LUHMES (cell line): ENCODE data around the gene TRAM1L1.

DNA sequence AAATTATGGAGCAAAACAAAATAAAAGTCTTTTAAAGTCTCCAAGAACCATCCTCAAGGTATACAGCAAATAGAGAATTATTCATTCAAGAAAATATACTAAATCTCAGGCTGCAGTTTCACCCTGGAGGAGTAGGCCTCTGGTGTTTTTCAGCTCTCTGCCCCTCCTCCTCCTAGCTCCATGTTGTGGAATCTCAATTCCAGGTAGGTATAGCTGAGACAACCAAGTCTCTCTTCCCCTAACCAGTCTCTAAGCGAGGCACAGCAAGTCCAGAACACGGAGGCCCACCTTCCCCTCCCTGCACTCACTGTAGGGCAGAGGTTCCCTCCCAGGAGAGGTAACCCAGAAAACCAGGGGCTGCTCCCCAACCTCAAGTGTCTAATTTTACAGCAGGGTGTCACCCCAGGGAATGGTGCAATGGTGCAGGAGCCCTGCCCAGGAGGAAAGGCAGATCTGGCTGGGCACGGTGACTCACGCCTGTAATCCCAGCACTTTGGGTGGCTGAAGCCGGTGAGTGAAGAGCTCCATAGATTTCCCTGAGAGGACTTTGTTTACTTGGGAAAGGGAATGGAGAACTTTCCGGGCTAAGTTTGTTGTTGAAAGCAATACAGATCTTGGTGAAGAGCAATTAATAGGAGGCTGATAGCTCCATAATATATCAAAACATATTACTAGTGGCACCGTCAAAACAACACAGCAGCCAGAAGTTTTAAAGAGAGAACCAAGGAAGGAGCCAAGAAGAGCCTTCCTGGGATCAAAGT is 28.8 kb downstream of the FAM241A start:
- PRO-cap: no peak

GRCh38 chr4:112287173-112287562 is 1.5 kb upstream of the TIFA start:
- PRO-cap: no peak

DNA sequence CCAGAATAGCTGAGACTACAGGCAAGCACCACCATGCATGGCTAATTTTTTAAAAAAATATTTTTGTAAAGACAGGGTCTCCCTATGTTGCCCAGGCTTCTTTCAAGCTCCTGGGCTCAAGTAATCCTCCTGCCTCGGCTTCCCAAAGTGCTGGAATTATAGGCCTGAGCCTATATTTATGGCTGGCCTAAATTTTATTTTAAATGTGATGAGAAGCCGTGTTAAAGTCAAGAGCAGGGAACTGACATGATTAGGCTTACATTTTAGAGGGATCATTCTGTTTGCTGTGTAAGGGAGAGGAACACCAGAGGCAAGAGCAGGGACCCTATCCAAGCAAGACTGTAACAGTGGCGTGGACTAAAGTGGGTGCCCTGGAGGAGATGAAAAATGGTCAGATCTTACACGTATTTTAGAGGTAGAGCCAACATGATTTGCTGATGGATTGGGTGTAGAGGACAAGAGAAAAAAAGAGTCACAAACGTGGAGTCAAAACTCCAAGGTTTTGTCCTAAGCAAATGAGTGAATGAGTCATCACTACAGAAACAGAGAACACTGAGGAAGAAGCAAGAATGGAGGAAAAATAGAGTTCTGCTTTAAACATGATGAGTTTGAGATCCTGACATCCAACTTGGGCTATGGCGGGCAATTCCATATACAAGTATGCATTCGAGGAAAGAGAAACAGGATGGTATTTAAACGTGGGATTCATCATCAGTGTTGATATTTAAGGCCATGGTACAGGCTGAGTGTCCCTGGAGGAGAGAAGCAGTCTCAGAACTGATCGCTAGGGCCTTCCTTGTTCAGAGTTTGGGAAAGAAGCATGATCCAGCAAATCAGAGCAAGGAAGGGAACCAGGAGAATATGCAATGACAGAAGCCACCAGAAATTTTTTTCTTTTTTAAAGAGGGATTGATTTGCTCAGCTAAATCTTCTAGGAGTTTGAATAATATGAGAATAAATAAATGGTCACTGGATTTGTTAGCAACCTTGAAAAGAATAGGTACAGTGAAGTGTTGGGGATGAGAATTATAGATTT is 101.6 kb downstream of the ALPK1 start:
- PRO-cap: no peak

DNA sequence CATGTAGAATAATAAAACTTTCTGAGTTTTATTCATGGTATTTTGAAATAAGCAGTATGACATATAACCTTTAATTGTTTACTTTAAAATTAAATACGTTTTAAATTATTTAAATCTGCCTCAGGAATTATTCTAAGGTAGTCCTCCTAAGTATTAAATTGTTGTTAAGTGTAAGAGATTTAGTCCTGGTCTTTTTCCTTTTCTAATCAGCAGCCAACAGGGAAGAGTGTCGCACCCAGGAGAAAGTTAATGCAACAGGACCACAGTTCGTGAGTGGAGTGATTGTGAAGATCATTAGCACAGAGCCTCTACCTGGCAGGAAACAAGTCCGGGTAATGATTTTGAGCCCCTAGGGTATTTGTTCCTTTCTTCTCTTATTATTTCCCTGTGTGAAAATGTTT is 13.3 kb downstream of the LARP7 start:
- PRO-cap: no peak

DNA sequence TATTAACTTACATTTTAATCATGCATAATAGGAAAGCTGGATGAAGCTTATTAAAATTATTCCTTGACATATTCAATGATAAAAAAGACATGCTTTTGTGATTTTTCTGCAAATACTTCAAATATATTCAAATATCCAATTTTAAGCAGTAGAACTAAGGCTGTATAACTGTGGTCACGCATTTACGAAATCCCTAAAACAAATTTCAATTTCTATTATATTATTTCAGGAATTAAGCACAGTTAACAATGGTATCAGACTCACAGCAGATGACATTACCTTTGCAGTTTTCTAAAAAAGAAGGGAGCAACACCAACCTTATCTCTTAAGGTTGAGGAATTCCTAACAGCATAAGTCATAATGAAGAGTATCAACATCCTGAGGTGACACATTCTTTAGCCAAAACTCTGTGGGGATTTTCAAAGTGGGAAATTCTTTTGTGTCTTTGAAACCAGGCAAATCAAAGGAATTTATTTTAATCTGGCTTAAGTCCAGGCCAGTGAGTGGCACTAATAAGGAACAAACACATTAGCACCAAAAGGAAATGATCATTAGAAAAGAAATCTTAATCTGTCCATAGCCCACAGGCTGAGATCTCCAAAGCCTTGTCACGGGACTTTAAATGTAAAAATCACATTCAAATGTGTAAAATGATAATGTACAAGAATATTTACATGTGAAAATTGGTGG is 110.0 kb downstream of the LARP7 start:
- PRO-cap: no peak

DNA sequence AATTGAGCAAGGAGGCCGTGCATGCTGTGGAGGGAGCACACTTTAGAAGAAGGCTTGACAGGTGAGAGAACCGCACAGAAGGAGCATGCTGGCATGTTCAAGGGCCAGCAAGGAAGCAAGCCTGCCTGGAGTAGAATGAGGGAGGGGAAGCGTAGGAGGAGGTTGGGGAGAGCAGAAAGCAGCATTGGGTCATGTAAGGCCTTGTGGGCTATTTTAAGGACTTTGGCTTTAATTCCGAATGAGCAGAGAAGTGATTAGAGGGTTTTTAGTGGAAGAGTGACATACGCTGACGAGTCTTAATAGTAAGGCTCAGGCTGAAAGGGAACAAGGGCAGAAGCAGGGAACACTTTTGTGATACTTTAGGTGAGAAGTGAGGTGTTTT is 132.2 kb downstream of the ANK2 start:
- PRO-cap: no peak

GRCh38 chr4:113381871-113382475 is 332.5 kb downstream of the ANK2 start:
- PRO-cap: no peak

GRCh38 chr4:113471784-113472367 is 289.7 kb downstream of the CAMK2D start:
- PRO-cap: no peak

DNA sequence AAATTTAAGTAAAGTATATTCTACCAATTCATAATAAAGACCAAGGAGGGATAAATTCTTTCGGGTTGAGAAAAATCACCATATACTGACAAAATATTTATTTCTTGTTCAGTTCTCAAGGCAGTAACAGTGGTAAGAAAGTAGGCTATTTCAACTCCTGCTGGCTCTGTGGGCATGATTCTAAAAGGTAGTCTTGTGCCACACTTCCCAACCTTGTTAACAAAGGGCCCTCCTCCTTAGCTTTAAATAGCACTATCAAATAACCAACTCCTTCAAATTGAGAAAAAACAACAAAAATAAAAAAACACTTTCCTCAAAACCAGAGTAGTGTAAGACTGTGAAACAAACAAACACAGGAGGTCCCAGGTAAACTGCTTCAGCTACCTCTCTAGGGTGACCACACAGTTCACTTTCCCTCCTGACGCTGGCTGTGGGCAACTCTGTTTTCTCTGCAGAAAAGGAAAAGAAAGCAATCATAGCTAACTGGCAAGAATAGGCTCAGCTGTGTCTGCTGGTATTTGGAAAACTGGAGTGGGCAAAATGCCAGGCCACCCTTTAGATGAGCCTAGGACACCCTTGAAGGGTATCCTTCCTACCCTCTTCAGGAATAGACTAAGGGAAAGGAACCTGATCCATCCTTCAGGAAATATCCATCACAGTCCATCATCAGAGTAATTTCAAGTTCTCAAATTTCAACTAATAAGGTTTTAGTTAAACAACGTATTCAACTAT is 61.1 kb downstream of the CAMK2D start:
- PRO-cap: no peak

DNA sequence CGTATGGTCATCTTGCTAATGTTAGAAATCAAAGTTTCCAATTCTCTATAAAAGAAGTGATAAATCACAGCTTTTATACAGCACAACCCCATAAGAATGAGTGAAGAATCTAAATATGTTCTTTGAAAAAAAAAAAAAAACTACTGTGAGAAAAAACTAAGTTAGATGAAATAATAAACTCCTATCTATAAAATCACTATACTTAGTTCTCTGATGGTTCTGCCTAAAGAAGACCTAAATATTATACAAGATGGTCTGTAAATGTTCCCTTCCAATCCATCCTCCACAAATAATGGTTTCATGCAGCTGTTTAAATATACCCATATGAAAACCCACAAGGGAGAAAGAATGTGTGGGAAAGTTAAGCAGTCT is 23.5 kb downstream of the CAMK2D start:
- PRO-cap: no peak

- PRO-cap: bidirectional peak, plus-strand start at chr4:113761247, minus-strand start at chr4:113761217
Measured at GRCh38 chr4:113760815-113761653, 504 bp downstream of the CAMK2D start.

DNA sequence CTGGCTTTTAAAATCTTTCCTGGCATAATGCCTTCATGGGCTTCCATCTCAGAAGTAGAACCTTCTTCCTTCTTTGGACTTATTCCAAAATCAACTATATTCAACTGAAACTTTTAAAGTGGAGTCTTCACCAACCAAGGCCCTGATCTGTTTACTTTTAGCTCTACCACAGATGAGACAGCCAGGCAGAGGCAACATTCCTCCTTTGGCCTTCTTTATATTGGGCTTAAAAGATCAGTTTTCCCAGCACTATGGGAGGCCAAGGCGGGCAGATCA is 36.1 kb upstream of the ARSJ start:
- PRO-cap: no peak

DNA sequence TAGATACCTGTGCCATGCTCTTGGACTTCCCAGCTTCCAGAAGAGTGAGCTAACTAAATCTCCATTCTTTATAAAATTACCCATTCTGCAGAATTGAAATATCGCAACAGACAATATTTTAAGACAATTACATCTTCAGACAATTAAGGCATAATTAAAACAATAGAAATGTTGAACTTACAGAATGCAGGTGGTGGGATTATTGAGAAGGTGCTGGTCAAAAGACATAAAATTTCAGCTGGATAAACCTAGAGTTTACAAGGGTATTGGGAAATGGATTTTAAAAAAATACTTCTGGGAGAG is 107.1 kb upstream of the UGT8 start:
- PRO-cap: no peak

DNA sequence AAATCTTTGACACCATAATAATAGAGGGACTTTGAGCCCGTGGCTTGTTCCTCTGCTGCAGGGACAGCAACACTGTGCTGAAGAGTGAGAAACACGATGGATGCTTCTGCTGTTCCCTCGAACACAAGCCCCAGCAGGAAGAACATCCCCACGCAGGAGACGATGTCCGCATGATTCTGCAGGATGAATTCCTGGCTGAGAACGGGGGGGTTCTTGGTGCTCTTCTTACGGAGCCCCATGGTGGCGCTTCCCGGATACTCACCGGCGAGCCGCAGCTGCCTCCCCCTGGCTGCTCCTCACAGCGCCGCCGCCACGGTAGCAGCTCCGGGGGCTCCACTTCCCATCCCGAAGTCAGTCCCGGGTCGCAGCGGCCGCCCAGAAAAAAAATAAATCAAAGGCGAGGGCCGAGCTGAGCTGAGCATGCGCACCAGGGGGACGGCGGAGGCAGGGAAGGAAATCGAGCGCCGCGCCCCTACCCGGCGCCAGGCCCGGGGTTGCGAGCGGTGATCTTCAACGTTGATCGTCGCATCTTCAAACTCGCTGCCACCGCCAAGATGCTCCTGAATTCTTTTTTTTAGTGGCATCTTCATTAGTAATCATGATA is at the start of gene TRAM1L1:
TRAM1L1 (minus strand) TSS at position 422 of the 604 bp plus-strand sequence.
- PRO-cap: bidirectional peak, plus-strand start at position 475 of the sequence, minus-strand start at position 324 of the sequence

GRCh38 chr4:118313052-118313660 is 39.6 kb downstream of the PRSS12 start:
- PRO-cap: no peak

- PRO-cap: no peak
Measured at GRCh38 chr4:118770254-118770856, 65.6 kb downstream of the SEC24D start.

- PRO-cap: no peak
Measured at GRCh38 chr4:118898541-118899305, 10.1 kb downstream of the SYNPO2 start.

DNA sequence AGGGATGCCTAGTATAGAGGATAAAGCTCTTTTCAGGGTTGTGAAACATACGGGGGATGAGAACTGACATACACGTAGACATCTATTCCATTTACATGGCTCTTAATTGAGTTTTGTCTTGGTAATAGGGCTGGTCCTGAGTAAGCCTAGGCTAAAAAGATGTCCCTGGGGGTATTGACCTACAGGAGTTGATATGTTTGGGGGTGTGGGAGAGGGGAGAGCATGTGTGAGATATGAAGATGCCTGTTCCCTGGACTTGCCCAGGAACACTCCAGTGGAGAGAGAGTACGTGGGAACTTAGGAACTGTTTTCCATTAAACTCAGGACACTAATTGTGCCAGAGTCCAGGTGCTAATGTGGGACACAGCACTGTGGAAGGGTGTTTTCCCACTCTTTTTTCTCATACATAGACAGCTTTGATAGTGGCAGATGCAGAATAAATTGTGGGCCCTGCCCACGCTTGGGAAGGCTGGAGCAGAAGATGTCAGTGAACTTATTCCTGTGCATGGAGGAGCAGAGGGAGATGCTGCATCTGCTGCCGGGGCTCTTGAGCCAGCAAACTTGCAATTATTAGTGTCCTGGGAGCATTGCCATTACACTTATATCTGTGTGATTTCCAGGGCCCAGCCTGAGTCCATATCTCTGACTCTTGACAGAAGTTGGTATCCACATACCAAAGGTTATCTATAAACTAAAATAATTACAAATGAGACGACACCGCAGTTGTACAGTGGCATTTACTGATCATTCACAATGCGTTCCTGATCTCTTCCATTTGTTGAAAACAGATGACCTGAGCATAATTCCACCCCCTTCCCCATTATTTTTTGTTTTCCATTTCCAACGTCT is 20.8 kb downstream of the SYNPO2 start:
- PRO-cap: no peak

DNA sequence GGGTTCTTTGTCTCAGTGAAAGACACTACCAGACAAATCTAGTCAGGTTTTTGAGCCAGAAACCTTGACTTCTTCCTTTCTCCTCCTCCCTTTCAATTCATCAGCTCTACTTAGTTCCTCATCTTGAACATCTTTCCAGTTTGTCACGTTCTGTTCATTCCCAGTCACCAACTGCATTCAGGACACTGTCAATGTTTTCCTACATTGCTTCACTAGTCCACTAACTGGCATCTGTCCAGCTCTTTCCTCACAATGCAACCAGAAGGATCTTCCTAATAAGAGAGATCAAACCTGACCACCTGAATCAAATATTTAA is 52.5 kb downstream of the SYNPO2 start:
- PRO-cap: no peak

DNA sequence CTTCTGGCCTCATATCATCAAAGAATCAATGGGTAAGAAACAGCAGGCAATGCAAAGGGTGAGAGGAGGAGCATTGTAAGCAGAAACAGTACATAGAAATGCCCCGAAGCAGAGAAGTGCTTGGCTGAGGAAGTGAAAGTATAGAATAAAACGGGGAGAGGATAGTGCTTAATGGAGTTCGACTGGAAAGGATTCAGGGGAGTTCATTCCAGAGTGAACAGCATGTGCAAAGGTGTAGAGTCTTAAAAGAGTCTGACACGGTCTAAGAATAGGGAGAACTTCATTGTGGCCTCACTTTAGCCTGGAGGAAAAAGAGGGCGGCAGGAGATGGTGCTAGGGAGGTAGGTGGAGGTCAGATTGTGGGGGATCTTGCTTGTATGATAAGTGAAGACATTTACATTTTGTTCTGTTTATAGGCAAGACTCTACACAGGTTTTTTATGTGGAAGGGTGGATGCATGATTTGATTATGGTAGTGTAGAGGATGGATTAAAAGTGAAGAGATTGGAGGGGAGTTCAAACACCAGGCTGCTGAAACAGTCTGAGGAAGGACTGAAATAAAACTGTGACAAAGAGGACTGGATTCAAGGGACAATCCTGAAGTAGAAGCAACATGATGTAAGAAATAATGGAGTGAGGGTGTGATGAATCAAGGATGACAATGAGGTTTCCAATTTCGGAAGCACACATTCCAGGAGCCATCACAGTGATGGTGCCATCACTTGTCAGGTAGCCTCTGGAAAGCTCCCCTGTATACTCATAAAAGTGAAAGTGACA is 103.3 kb downstream of the SYNPO2 start:
- PRO-cap: no peak